A375 (cell line): ENCODE results near the genes IL17REL and HDAC10.

DNA sequence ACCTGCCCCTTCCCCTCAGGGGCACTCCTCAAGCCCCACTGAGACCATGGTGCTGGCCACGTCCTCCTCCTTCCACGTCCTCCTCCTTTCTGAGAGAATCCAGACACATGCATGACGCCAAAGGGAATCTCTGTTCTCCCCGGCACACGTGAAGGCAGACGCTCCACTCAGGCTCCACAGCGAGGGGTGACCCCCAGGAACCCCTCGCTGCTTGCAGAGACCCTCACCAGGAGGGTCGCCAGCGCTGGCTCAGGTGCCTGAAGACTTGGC, 2.6 kb downstream of the BRD1 start:
- RAMPAGE, long total RNA = no peak

DNA sequence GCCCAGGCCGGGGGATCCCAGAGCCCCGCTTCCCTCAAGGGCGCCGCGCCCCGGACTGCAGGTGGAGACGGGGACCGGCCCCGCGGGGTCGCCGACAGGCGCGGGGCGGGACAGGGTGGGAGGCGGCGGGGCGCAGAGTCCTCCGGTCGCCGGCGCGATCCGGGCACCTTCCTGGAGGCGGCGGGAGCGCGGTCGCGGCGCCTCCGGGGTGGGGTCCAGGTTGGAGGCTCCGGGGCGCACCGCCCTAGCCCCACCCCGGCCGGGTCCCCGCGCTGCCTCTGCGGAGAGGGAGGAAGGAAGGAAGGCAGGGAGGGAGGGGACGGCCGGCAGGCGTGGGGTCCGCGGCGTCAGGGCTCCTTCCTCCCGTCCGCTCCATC, 4.4 kb upstream of the ZBED4 start:
- RAMPAGE, long total RNA = no peak

- RAMPAGE, long total RNA = no peak
These were observed 13.5 kb downstream of the ZBED4 start for GRCh38 chr22:49867073-49867596.

- RAMPAGE, long total RNA = no peak
These were observed 4.9 kb upstream of the PIM3 start for GRCh38 chr22:49955448-49956204.

GRCh38 chr22:49966310-49966730, 5.7 kb downstream of the PIM3 start:
- RAMPAGE, long total RNA = no peak

- RAMPAGE, long total RNA = no peak
These were observed 7.4 kb downstream of the PIM3 start for GRCh38 chr22:49967698-49968694.

- RAMPAGE, long total RNA = no peak
These were observed 11.2 kb downstream of the PIM3 start for GRCh38 chr22:49971815-49972191.

DNA sequence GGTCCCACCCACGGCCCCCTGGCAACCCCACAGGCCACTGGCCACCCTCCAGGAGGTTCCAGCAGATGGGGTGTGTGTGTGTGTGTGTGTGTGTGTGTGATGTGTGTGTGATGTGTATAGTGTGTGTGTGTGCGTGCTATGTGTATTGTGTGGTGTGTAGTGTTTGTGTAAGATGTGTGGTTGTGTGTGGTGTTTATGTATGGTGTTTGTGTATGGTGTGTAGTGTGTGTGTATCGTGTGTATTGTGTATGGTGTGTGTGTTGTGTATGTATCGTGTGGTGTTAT, 12.1 kb downstream of the PIM3 start:
- RAMPAGE, long total RNA = no peak

DNA sequence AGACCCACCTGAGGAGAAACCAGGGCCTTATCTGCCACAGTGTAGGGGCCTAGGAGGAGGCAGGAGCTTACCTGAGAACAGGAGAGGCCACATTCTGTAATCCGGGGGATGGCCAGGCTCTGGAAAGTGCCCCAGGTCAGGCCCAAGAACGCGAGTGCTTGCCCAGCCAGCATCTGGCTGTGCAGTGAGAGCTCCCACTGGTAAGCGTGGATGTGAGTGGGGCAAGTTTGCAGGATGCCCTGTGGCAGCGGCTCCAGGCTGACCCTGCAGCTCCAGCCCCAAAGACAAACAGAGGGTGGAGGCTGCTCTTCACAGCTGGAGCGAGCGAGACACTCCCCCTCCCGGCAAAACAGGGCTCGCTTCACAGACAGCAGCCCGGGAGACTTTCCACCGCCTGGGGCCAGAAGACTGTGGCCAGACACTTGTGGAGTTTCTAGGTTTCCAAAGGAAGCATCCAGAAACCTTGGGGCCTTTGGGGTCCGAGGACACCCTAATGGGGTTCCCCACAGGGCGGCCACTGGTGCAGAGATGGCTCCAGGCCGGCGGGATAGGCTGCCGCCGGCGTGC, at the start of gene IL17REL:
Gene IL17REL (minus strand): TSS at position 292 of the 567 bp plus-strand sequence.
- RAMPAGE, long total RNA = no peak

DNA sequence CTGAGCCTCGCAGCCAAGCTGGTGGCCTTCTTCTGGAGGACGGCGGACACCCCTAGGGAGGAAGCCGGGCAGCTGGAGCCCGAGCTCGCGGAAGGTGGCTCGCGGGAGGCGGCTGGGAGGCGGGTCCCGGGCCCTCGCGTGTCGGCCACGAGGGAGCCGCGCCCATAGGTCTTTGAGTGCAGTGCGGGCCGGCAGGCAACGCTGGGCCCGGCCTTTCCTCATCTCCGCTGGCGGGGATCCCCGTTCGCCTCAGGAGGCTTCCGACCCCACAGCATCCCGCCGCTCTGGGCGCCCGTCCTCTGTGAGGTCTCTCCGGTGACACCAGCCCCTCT, 252 bp downstream of the MOV10L1 start:
- RAMPAGE, long total RNA = no peak

DNA sequence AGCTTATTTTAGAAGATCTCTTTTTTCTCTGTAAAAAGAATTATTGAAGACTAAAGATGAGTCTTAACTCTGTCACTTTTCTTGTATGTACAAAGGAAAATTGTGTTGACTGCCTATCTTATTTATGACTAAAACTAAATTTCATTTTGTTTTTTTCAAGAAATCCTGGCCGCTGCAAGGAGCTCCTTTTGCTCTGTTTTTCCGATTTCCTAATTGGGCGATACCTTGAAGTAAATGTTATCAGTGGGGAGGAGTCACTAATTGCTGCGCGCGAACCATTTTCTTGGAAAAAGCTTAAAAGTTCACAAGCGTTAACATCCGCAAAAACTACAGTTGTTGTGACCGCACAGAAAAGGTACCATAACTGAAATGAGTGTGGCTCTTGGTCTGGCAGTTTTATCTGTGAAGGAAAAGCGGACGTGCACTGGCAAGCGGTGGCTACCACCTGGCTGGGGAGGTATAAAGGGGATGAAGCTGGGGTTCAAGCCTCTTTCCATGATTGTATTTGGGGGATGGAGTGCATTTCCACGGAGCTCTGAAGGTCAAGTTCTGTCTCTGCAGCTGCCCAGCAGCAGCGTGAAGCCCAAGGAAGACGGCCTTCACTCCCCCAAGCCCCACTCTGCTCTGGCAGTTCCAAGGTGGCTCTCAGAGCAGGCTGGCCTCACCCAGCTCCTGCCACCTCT, 27.3 kb downstream of the MOV10L1 start:
- RAMPAGE, long total RNA = no peak

- RAMPAGE, long total RNA = no peak
These were observed 2.8 kb upstream of the TRABD start for GRCh38 chr22:50182650-50183527.

DNA sequence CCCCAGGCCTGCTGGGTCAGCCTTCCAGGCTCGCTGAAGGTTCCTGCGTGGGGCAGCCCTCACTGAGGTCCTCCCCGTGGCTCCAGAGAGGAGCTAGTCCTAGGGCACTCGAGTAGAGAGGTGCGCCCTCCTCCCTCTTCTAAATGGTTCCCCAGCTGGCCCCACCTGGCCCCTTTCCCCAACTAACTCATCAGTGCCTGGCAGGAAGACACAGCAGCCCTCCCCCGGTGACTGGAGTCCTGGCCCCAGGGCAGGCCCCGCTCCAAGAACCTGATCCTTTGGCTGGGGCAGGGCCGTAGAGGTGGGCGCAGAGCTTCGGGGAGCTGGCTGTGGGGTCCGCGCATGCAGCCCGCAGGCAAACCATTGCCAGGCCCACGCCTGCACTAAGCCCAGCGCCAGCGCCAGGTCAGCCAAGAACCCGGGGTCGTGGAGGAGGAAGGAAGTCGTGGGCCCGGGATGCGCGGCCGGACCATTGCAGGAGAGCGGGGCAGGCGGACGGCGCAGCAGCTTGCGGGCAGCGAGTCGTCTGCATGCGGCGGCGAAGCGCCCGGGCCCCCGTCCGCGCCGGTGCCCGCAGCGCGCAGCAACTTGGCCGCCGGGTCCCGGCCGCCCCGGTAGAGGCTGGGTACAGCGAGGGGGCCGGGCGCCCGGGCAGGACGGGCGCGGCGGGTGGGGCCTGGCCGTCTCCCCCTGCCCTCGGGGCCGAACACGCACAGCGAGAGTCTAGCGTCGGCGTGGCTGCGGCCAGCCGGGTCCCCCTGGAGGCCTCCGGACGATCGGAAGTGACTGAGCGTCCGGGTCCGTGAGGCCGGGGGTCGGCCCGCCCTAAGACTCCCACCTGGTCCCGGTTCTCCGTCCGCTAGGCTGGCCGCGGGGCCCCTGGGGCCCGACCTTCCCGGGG, 1.0 kb upstream of the TRABD start:
- RAMPAGE, long total RNA = no peak

DNA sequence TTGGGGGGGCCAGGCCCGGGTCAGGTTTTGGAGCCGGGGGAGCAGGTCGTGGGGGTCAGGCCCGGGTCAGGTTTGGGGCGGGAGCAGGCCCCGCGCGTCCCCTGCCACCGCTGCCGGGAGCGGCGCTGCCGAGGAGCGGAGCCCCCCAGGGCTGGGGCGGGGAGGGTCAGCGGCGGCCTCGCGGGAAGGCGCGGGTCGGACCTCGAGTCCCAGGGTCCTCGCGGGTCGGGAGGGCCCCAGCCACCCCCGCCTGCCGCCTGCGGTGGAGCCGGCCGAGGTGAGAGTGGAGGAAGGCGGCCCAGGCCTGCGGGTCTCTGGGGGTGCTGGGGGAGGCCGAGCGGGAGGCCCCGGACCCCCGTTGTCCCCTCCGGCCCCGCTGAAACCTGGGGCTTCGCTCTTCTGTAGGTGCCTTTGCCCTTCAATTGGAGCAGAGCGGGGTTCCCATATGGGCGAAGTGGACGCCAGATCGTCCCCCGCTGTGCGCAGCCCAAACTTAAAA, 651 bp downstream of the TRABD start:
- RAMPAGE, long total RNA = no peak

GRCh38 chr22:50197021-50198384, 3.3 kb upstream of the SELENOO start:
- RAMPAGE, long total RNA = no peak

DNA sequence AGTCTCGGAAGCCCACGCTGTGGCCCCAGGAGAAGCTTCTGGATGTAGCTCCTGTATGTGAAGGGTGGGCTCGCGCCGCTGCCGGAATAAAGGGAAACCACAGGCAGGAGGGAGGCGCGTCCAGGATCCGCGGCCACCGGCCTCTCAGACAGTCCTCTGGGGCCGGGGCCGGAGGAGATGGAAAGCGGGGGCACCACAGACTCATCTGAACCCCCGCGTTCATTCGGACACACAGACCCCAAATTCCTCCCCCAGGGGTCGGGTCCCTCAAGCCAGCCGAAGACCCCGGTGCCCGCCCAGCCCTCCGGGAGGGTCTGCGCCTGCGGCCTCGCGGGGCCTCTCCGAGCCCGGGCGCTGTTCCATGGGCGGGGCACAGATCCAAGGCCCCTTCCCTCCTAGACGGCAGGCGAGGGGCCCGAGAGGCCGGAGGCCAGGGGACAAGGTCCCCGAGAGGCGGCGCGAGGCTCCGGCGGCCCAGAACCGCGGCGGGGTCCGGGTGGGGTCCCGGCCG, 608 bp upstream of the SELENOO start:
- RAMPAGE, long total RNA = no peak

DNA sequence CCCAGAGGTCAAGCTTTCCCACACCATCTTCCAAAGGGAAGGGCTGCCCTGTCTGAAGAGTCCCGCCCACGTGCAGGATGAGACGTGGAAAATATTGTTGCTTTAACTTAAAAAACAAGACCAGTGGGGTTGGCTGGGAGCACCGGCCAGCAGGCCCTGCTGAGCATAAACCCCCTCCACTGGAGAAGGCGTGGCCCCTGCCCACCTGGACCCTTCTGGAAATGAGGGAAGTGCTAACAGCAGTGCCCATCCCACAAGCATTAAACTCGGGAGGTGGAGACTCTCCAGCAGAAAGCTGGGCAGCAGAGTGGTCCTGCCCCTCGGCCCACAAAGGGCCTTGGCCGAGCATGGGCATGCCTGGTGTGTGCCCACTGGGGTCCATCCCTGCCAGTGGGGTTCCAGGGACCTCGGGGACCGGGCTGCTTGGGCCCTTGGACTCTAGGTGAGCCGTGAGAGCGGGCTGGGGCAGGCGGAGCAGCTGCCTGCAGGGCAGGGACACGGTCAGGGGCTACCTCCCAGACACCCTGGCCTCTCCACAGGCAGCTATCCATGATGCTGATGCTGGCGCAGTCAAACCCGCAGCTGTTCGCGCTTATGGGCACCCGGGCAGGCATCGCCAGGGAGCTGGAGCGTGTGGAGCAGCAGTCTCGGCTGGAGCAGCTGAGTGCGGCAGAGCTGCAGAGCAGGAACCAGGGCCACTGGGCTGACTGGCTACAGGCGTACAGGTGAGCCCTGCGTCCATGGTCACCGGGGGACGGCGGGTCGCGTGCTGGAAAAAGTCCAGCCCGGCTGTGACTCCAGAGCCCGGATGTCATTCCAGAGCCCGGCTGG, 15.6 kb downstream of the SELENOO start:
- RAMPAGE, long total RNA = no peak

GRCh38 chr22:50251020-50251818, at the start of gene HDAC10:
Gene HDAC10, minus strand, starts transcription at chr22:50251265.
- RAMPAGE, long total RNA = no peak

- RAMPAGE, long total RNA = no peak
These were observed 12.1 kb upstream of the MAPK11 start for GRCh38 chr22:50282183-50282809.

- RAMPAGE, long total RNA = no peak
These were observed 14.8 kb downstream of the PLXNB2 start for GRCh38 chr22:50292538-50293100.